ENCODE results near the genes HES6 and TRAF3IP1.

- PRO-cap: no peak
- RAMPAGE, long total RNA, 4 experiments: no peak in any of the 4 experiments
These were observed 15.4 kb downstream of the ILKAP start for GRCh38 chr2:238187886-238188730.

- PRO-cap: no peak
- RAMPAGE, long total RNA, 4 experiments: no peak in any of the 4 experiments
These were observed 3.8 kb downstream of the ILKAP start for GRCh38 chr2:238199639-238200186.

DNA sequence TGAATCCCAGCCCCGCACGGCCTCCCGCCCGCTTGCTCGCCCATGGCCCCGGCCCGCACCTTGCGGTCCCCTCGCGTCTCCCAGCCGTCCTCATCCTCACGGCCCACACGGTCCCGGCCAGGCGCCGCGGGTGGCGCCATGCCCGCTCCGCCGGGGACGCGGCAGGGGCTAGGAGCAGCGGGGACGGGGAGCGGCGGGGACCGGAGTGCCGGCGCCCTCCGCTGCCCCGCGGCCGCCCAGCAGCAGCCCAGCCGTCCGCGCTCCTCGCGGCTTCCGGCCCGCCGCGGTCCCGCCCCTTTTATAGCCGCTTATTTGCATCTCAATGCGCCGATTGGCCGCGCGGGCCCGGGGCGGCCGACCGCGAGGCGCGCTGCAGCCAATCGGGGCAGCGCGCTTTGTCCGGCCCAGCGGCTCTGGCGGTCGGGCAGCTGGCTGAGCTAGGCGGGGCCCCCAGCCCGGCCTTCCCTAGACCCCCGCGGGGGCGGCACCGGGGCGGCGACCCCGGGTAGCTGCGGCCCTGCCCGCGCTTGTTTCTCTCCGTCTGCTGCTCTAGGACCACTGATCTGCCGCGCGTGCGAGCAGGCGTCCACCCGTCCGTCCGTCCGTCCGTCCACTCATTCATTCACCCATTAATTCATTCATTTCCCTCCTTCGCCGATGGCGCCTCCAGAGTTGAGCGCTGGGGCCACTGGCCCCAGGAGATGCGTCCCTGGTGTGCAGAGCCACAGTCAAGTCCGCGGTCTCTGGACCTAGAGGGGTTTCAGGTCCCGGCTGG, at the start of gene HES6:
Gene HES6 (minus strand): TSS at position 273 of the 775 bp plus-strand sequence.
- PRO-cap: bidirectional peak, plus-strand start at position 468 of the sequence, minus-strand start at position 273 of the sequence
- RAMPAGE, long total RNA, 4 experiments: no peak in any of the 4 experiments

DNA sequence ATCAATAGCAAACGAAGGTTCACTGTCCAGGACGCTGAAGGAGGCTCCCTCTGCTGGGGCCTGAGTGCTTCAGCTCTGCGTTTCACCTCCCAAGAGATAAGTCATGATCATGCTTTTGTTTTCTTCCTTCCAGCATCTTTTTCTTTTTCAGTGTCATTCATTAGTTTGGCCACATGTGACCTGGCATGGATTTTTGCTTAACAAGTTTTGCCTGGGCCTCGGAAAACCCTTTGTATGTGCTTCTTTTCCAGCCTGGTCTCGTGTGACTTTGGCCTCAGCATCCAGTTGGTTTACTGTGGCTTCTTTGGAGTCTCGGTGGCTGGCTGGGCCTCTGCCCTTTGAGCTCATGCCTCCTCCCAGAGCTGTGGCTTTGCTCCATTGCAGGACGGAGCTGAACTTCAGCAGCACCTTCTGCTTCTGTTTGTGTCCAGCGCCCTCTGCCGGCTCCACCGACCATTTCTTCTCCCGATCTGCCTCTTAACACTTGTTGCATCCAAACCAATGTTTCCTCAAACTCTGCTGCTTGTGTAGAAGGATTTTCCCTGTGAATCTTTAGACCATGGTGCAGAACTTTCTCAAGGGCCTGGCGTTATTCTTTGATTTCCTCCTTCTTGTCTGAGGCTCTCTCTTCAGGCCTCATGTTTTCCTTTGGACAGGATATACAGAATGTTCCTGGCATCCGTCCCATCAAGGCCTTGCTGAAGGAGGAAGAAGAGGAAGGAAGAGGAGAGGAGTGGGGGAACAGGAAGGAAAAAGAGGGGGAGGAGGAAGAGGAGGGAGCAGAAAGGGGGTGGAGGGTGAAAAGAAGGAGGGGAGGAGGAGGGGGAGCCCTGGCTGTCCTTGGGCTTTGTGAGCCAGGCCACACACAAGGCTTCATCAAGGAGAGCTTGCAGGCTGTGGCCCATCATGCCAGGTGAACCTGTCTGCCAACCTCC, 23.7 kb upstream of the HES6 start:
- PRO-cap: no peak
- RAMPAGE, long total RNA, 4 experiments: no peak in any of the 4 experiments

DNA sequence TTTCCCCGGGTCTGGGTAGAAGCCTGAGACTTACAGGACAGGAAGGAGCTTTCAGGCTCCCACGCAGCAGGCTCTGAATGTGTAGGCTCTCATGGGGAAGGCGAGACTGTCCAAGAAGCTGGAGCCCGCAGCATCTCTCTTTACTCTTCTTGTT, 1.3 kb upstream of the PER2 start:
- PRO-cap: no peak
- RAMPAGE, long total RNA, 4 experiments: no peak in any of the 4 experiments

GRCh38 chr2:238320119-238320896, at the start of gene TRAF3IP1:
Gene TRAF3IP1, plus strand, starts transcription at chr2:238320518.
- PRO-cap: bidirectional peak, plus-strand start at chr2:238320555, minus-strand start at chr2:238320240
- RAMPAGE, long total RNA, 4 experiments: no peak in any of the 4 experiments

- PRO-cap: unidirectional peak, minus-strand start at chr2:238787092
- RAMPAGE, long total RNA, 4 experiments: no peak in any of the 4 experiments
These were observed 61.1 kb upstream of the TWIST2 start for GRCh38 chr2:238786744-238787167.

DNA sequence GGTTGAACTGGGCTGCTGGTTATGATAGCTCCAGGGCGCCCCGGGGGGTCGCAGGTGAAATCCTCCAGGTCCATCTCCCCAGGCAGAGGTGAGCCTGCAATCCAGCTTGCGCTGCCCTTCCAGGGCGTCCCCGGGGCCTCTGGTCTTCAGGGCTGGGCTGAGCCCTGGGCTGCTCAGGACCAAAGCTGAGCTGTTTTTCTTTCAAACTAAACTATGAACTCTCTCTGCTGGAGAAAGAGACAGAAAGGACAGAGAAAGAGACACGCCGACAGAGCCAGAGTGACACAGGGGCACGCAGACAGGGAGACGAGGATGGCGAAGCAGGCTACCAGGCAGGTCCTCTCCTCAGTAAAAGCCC, 2.1 kb upstream of the TWIST2 start:
- PRO-cap: no peak
- RAMPAGE, long total RNA, 4 experiments: no peak in any of the 4 experiments

DNA sequence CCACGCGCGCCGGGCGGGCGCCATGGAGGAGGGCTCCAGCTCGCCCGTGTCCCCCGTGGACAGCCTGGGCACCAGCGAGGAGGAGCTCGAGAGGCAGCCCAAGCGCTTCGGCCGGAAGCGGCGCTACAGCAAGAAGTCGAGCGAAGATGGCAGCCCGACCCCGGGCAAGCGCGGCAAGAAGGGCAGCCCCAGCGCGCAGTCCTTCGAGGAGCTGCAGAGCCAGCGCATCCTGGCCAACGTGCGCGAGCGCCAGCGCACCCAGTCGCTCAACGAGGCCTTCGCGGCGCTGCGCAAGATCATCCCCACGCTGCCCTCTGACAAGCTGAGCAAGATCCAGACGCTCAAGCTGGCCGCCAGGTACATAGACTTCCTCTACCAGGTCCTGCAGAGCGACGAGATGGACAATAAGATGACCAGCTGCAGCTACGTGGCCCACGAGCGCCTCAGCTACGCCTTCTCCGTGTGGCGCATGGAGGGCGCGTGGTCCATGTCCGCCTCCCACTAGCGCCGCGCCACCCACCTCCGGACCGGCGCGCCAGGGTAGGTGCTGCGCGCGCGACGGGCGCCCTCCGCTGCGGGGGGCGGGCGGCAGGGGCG, 407 bp downstream of the TWIST2 start:
- PRO-cap: no peak
- RAMPAGE, long total RNA, 4 experiments: start-site peak on the plus strand in 1 of 4 experiments, centred at position 256 of the sequence, 6 reads per replicate

DNA sequence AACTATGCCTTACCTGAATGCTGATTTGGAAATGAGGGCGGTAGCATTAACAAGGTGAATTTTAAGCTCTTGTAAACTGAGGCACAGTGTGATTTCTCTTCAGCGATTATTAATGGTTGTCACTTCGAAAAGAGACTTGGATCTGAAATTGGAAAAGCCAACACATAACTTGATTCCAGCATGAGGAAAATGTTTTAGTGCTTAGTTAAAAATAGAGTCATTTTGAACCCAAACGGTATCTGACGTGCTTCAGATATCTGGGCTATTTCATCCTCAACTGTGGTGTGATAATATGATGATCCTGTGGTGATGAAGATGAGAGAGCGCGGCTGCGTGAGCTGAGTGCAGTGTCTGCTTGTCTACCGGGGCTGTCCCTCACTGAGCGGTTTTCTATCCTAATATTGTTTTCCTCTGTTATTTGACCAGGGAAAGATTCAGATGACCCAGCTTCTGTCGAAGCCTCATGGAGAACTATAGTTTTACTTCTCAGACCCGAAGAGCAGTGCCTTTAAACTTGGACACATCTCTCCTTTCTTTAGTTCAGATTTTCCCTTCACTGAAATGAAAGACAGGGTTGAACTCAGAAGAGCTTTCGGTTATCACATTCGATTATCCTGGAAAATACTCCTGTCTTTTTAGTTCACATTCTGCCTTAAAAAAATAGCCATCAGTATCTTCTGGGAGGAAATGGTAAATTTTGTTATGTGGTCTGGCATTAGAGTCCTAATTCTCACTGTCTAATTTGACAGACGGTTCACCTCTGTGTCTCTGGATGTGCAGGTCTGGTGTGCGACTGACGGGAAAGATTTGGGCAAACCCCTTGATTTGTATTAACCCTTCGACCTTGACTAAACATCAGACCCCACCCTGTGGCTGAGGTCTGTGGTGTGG, 6.0 kb downstream of the TWIST2 start:
- PRO-cap: unidirectional peak, plus-strand start at position 318 of the sequence
- RAMPAGE, long total RNA, 4 experiments: no peak in any of the 4 experiments

GRCh38 chr2:238854864-238855194, 6.9 kb downstream of the TWIST2 start:
- PRO-cap: no peak
- RAMPAGE, long total RNA, 4 experiments: no peak in any of the 4 experiments

DNA sequence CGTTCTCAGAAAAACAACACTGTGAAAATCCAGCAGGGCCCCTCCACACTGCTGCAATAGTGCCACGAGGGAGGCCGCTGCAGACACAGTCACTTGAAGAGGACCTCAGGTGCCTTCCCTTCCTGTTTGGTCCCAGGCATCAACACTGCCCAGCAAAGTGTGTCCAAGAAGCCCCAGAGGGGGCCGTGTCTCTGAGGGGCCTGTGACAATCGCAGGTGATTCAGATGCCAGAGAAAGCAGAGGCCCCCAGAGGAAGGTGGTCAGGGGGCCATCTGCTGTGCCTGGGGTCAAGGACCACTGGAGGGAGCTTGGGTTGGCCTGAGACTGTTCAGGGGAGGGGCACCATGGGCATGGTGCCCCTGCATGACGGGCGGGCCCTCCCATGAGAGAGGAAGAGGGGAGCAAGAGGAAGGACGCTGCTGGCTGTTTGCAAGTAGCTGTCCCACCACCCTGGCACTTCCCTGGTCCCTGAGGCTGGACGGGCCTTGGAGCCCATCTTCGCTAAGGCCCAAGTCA, 9.0 kb downstream of the TWIST2 start:
- PRO-cap: no peak
- RAMPAGE, long total RNA, 4 experiments: no peak in any of the 4 experiments

GRCh38 chr2:239124896-239125512, 275.8 kb downstream of the HDAC4 start:
- PRO-cap: no peak
- RAMPAGE, long total RNA, 4 experiments: start-site peak on the minus strand in 1 of 4 experiments, at chr2:239124866-239125260 at its widest, 30 reads per replicate

DNA sequence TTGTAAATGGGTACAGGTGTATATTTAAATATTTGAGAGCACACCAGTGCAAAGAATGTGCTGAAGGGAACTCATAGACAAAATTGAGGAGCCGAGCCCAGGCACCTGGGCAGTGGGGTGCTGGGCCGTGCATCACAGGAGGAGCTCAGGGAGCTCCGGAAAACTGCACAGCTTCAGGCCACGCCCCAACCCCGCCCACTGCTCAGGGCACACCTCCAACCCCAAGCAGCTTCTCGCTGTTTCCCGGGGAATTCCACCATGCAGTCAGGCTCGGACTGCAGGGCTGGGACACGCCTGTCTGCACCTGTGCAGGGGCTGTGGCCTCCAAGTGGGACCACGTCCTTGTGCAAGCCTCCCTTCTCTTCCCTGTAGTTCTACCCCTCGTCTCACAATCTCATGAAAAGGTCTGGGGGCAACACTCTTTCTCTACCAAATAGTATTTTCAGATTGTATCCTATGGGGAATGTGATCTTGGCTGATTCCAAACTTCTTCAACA, 243.0 kb downstream of the HDAC4 start:
- PRO-cap: no peak
- RAMPAGE, long total RNA, 4 experiments: no peak in any of the 4 experiments

DNA sequence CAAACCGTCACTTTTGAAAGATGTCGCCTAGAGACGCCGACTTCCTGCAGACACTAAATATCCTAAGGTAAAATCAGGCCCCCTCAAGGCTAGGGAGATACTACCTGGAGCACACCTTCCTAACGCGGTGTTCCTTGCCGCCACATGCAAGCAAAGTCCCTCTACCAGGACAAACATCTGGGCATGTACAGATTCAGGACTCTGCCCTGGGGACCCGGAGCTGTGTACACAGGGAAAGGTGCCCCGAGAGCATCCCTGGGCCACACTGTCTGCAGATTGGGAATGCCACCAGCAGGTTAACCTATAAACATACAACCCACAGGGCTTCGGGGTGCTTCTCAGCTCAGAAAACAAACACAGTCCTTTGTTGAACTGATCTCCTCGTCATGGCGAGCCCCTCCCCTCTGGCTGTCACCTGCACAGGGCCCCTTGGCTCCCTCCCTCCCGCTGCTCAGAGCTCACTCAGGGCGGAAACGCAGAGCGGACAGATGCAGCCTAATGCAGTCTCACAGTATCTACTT, 218.9 kb downstream of the HDAC4 start:
- PRO-cap: no peak
- RAMPAGE, long total RNA, 4 experiments: no peak in any of the 4 experiments

- PRO-cap: no peak
- RAMPAGE, long total RNA, 4 experiments: no peak in any of the 4 experiments
These were observed 160.3 kb downstream of the HDAC4 start for GRCh38 chr2:239240366-239241098.

DNA sequence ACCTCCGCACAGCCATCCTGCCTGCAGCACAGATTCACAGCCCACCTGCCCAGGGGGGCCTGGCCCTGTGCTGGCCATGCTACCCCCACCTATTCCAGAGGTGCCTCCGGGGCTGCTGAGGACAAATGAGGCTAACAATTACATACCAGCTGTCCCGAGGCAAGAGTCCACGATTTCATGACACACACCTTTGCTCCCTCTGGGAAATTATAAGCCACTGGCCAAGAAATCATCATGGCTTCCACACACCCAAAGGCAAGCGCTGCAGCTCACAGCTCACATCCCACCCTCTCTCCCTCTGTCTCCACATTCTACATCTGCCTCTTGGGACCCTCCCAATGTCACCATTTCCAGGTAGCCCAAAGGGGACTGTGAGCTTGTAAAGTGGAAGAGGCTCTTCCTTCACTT, 134.4 kb downstream of the HDAC4 start:
- PRO-cap: no peak
- RAMPAGE, long total RNA, 4 experiments: no peak in any of the 4 experiments

DNA sequence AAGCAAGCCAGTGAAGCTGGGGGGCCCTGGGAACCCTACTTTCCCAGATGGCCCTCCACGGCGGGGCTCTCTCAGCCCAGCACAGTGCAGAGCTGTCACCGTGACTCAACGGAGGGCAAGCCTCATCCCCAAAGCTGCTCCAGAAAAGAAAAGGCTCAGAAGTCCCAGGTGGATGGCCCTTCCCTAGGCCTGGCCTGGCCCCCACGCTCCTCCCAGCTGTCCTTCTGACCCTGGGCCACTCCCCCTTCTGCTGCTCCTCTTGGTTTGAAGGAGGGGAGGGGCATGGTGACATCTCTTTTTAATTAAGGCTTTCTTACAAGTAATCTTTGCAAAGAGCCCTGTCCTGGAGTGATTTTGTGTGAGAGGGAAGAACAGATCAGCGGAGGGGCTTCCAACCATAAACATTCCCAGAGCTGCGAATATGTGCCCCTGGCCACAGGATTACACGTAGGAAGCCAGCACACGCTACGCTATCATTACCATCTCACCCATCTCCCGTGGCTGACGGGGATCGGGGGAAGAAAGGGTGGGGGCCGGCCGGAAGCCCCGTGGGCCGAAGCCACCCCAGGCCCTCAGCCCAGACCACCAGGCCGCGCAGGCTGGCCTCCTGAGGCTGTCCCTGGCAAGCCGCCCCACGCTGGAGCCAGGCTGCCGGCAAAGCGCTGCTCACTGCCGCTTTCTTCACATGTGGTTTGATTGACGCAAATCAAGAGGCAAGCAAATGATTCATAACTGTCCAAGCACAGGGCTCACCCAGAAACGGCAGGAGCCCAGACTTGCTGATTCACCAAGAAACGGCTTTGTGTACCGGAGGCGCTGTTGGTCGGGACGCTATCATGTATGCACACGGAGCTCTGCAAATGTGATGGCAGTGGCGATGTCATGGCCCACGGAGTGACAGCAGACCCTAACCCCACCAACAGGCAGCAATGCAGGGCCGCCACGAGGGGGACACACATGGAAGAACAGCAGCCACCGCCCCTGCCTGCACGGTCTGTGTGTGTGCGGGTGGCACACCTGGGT, 125.9 kb downstream of the HDAC4 start:
- PRO-cap: no peak
- RAMPAGE, long total RNA, 4 experiments: no peak in any of the 4 experiments

DNA sequence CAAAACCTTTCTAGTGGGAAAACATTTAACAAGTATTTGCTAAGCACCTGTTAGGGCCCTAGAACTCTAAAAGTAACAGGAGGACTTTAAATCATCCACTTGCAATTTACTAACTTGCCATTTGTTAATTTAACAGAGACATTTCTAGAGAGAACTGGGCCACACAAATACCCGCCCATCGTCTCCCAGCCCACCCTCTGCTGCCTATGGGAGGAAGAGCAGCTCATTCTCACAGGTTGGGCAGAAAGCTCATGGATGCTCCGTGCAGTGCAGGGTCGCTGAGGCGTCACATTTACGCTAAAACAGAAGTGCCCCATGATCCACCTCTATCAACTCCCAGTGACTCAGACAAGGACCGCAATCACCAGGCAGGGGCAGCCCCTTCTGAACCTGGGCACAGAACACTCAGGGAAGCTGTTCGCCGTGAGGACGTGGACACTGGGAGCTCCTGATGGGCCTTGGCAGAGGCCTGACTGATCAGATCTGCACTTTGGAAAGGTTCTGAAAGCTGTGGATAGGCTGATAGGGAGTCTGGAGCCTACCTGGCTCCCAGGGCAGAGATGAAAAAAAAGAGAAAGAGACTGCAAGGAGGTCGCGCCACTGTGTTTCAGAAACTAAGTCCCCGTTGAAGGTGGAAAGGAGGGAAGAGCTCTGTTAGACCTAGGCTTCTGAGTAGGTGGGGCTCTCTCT, 106.8 kb downstream of the HDAC4 start:
- PRO-cap: no peak
- RAMPAGE, long total RNA, 4 experiments: no peak in any of the 4 experiments

GRCh38 chr2:239444306-239444605, 43.4 kb upstream of the HDAC4 start:
- PRO-cap: unidirectional peak, minus-strand start at chr2:239444404
- RAMPAGE, long total RNA, 4 experiments: no peak in any of the 4 experiments